Mesenchymal stem cell of the bone marrow (primary cell): Measurements from ENCODE around the genes TPTE and USP25.

- CAGE, long polyA plus RNA, result no peak
These were observed 5403.2 kb upstream of the TPTE start for GRCh38 chr21:5118138-5118661.

GRCh38 chr21:6369823-6370529, 4151.4 kb upstream of the TPTE start:
- CAGE, long polyA plus RNA, result no peak

DNA sequence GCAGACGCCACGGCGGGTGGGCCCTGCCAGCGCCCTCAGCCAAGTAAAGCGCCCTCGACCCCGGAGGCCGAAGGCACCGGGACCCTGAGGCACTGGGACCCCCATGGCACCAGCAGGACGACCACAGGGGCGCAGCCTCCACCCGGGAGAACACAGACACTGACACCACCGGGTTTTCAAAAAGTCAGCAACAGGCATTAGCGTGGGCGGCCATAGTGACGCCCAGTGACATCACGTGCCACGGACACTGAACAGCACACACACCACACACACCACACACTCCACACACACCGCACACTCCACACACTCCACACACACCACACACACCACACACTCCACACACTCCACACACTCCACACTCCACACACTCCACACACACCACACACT, 3956.3 kb upstream of the TPTE start:
- CAGE, long polyA plus RNA, result no peak

GRCh38 chr21:8212793-8213413, 2308.5 kb upstream of the TPTE start:
- CAGE, long polyA plus RNA, result no peak

GRCh38 chr21:8253907-8254604, 2267.3 kb upstream of the TPTE start:
- CAGE, long polyA plus RNA, result no peak

GRCh38 chr21:8987945-8989301, 1533.0 kb upstream of the TPTE start:
- CAGE, long polyA plus RNA, result no peak

- CAGE, long polyA plus RNA, result no peak
These were observed 1531.0 kb upstream of the TPTE start for GRCh38 chr21:8990068-8991044.

DNA sequence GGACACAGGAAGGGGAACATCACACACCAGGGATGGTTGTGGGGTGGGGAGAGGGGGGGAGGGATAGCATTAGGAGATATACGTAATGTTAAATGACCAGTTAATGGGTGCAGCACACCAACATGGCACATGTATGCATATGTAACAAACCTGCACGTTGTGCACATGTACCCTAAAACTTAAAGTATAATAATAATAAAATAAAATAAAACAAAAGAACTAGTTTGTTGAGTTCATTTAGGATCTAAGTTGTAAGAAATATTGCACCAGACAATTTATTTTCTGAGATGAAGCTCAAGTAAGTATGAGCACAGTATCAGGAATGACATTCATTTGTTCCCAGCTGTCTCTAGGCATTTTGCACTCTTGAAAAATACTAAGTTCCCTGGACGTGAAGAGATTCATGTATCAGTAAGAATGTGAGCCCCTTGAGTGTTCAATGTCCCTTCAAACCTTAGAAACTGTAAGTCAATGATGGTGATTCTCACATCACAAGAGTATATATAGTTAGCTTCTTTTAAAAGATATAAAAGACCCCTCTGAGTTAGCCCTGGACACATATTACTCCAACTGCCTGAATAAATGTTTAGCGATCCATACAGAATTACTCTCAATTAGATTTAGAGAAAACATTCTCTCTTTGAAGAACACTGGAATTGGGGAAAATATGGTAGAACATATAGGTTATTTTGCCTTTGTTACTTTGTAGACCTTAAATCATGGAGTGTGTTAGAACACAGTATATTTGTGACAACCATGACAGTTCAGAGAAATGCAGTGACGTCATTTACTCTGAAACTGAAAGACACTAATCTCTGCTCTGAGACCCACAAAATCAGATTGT, 1519.1 kb upstream of the TPTE start:
- CAGE, long polyA plus RNA, result no peak

DNA sequence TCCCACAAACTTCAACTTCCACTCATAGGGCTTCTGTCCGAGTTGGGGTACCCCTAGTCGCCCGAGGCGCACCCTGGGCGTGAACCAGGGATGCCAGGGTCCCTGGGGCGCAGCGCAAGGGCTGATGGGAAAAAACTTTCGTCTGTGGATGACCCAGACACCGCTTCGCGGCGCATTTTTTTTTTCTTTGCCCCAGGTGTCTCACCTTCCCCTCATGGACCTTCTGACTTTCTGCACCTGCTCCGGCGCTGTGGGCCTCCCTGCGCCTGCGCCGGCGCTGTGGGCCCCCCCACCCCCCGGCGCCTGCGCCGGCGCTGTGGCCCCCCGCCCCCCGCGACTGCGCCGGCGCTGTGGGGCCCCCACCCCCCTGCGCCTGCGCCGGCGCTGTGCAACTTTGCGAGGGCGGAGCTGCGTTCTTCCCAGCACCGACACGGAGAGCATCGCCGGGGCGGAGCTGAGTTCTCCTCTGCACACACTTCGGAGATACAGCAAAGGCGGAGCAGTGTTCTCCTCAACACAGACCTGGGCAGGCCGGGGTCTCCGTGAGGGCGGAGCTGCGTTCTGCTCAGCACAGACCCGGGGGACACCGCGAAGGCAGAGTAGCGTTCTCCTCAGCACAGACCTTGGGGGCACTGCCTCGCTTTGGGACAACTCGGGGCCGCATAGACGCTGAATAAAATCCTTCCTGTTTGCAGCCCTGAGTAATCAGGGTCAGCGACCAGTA, 1478.4 kb upstream of the TPTE start:
- CAGE, long polyA plus RNA, result no peak

DNA sequence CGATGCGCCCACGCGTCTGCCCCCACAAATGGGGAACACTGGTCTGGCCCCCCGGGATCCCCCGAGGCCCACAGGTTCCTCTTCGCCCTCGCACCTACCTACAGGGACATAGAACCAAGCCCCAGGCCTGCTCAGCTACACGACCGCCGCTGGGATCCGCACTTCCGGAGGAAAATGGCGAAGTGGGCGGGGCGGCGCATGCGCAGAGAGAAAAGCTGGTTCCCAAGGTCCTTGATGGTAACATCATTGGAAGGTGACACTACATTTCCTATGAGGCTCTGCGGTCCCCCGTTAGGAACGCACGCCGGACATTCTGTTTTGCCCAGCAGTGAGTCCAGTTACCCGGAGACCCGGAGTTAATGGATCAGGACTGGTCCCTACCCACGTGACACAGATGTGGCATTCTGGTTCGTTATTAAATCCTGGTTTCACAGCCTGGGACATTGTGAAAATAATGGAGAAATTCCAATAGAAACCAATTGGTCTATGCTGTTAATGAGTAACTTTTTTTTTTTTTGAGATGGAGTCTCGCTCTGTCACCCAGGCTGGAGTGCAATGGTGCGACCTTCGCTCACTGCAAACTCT, 1391.7 kb upstream of the TPTE start:
- CAGE, long polyA plus RNA, result no peak

- CAGE, long polyA plus RNA, result no peak
These were observed at the start of gene TPTE for GRCh38 chr21:10521113-10521741. TPTE (plus strand) TSS chr21:10521583.

DNA sequence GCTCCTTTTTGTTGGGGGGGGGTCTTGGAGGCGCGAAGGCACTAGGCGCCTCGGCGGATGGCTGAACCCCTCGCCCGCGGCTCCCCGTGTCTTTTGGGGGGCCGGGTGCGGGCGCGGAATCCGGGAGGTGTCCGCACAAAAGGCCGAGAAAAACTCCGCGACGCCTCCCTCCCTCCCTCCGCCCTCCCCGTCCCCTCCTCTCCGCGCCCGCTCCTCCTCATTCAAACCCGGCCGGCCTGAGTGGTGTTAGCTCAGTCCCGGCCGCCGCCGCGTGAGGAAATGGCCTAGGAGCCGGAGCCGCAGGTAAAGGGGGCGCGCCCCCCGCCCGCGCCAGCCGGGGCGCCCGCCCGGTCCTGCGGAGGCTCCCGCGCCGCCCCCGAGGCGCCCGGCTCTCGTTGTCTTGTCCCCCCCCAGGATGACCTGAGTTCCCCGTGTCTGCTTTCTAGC, 382 bp downstream of the TPTE start:
- CAGE, long polyA plus RNA, result no peak

GRCh38 chr21:14048347-14048910, 162.3 kb downstream of the LIPI start:
- CAGE, long polyA plus RNA, result no peak

- CAGE, long polyA plus RNA, result no peak
These were observed 57.9 kb downstream of the RBM11 start for GRCh38 chr21:14273551-14274532.

- CAGE, long polyA plus RNA, result no peak
These were observed 2.6 kb upstream of the SAMSN1 start for GRCh38 chr21:14548626-14549286.

GRCh38 chr21:14582049-14582822, 36.1 kb upstream of the SAMSN1 start:
- CAGE, long polyA plus RNA, result no peak

- CAGE, long polyA plus RNA, result no peak
These were observed 56.8 kb upstream of the NRIP1 start for GRCh38 chr21:15121607-15122056.

DNA sequence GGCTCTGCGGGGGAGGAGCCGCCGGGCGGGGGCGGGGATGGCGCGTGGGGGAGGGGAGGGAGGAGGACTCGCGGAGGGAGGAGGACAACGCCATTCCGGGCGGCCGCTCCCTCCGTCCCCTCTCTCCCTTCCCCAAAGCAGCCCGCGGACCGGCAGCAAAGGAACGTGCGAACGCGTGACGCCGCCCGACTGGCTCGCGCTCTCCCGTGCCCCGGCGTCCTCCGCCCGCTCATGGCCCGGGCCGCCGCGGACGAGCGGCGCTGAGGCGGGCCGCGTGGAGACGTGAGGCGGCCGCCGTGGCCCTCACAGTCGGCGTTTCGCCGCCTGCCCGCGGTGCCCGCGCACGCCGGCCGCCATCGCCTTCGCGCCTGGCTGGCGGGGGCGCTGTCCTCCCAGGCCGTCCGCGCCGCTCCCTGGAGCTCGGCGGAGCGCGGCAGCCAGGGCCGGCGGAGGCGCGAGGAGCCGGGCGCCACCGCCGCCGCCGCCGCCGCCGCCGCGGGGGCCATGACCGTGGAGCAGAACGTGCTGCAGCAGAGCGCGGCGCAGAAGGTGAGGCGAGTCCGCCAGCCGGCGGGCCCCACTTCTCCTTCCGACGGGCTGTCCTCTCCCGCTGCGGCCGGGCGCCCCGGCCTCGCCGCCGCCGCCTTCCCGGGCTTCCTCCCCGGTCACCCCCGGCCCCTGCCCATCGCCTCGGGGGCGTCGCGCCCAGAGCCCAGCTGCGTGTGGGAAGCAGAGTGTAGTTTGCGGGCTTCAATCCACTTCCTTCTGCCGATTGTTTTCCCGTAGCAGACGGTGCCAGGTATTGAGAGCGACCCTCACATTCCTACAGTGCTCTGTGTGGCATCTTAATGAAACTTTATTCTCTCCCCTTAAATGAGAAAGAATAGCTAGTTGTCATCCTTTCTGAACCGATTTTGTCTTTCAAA, at the start of gene USP25:
USP25 (plus strand) TSS at position 93 of the 926 bp plus-strand sequence.
- CAGE, long polyA plus RNA, result no peak

- CAGE, long polyA plus RNA, result no peak
These were observed 55.7 kb downstream of the USP25 start for GRCh38 chr21:15785489-15785903.

DNA sequence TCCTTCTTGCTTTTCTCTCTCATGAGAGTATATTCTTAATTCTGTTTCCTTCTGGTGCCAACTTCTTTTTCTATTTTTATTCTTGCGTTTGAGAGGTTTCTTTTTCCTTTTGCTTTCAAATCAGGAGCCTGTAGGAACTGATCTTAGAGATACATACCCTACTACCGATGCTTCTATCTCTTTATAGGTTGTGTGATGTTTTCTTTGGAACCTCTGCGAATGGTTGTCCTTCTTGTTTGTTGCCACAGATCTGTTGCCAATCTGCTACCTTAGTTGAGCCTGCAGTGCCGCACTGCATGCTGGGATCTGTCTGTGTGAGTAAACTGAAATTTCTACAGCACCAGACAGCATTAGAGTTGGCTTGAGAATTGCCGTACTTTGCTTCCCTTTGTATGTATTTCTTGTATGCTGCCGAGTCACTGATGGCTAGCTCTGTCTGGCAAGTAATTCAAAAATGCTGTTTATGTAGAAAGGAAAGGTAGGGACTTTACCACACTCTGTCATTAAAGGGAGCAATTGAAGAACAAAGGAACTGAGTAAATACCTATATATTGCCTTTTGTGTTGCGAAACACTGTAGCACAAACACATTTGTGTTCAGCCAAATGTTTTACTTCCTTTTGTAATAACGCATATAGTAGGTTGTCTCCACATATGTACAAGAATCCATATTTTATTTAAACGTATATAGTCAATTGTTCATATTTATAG, 857.3 kb downstream of the USP25 start:
- CAGE, long polyA plus RNA, result no peak